HGPS cell (cell line): ENCODE measurements around a stretch of chr3.

- RRBS: no CpG with 5 or more reads among the region's 6 CpGs
Observed at GRCh38 chr3:186988705-186989362, 58.5 kb downstream of the ST6GAL1 start.

DNA sequence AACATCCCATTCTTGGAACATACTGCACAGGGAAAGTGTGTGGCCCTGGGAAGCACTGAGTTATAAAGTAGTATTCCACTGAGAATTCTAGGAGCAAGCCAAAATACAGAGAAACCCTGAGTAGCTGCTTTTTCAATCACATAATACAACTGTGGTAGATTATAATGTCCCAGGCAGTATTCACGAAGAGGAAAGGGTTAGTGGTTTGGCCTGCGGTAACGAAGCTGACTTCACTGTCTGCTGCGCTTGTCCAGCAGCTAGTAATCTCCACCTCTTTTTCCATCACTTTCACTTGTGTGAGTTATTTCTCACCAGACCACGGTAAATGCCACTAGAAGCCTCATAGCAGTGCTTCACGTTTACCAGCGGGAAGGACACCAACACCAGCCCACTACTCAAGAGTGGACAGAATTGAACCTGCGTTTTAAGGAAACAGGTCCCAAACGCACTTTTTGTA is 34.3 kb downstream of the RPL39L start:
- RRBS: no CpG with 5 or more reads among the region's 9 CpGs

- RRBS: no CpG with 5 or more reads among the region's 6 CpGs
Observed at GRCh38 chr3:187369593-187370216, 1.5 kb downstream of the RTP4 start.

DNA sequence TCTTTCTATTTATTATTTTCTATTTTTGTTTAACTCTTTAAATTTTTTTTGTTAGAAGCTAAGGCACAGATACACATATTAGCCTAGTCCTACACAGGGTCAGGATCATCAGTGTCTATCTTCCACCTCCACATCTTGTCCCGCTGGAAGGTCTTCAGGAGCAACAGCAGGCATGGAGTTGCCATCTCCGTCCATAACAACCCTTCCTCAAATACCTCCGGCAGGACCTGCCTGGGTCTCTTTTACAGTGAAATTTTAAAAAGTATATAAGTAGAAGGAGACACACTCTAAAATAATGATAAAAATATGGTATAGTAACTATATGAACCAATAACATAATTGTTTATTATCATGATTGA is 132.5 kb downstream of the SST start:
- RRBS: no CpG with 5 or more reads among the region's 3 CpGs

DNA sequence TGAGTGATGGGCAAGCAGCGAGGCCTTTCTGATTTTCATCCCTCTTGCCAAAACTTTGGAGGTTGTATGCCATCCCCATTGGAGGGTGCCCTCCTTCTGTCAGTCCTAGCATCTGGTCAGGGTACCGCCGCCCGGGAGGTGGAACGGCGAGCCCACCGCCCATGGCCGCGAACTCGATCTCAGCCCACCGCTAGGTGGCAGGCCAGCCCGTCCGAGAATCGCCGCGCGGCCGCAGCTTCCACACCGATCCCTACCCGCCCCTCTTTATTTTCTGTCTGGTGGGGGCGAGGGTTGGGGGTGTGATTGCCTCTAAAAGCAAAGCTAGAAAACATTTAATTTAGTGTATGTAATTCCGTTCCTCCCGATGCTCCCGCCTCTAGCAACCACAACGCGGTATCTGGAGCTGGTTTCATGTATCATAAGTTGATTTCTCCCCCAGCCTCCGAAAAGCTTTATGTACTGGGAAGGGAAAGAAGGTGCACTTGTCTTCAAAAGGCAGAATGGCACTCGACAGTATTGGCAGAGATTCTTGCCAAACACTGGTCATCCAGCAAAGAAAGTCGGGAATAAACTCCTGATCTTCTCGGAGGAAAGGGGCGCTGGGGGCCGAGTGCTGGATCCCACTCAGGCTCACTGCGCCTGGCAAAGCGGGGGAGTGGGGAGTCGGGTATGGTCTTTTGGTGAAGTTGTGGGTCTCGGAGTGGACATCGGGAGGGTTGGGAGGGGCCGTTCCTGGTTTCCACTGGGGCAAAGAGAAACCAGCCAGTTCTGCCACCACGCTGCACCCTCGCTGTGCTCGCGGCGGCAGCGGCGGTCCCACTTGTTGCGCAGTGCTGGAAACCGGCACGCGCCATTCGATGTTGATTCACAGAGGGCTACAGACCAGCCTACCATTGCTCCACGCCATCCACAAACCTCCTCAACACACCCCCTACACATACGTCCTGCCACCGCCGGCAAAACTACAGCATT is 4.1 kb downstream of the BCL6 start:
- RRBS: 2% methylated on average over 3 of the region's 54 CpGs

GRCh38 chr3:187889585-187890126 is 144.4 kb upstream of the BCL6 start:
- RRBS: no CpG with 5 or more reads among the region's 4 CpGs

DNA sequence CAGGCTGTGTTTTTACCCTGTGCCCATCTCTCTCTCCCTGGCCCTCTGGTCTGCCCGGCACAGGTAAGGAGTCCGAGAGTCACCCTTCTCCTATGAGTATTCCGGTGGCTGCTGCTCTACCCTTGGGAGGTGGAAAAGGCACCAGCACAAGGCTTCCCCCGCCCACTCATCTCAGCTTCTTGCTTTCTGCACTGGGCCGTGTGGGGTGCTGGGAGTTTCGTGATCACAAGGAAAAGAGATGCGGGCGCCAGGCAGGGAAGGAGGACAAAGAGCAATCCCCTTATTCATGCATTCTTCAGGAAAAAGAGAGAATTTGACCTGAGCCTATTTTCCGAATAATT is 102.3 kb upstream of the LPP start:
- RRBS: 66% methylated on average over 2 of the region's 9 CpGs

GRCh38 chr3:188061228-188061590 is 92.7 kb upstream of the LPP start:
- RRBS: no CpG with 5 or more reads among the region's 2 CpGs

DNA sequence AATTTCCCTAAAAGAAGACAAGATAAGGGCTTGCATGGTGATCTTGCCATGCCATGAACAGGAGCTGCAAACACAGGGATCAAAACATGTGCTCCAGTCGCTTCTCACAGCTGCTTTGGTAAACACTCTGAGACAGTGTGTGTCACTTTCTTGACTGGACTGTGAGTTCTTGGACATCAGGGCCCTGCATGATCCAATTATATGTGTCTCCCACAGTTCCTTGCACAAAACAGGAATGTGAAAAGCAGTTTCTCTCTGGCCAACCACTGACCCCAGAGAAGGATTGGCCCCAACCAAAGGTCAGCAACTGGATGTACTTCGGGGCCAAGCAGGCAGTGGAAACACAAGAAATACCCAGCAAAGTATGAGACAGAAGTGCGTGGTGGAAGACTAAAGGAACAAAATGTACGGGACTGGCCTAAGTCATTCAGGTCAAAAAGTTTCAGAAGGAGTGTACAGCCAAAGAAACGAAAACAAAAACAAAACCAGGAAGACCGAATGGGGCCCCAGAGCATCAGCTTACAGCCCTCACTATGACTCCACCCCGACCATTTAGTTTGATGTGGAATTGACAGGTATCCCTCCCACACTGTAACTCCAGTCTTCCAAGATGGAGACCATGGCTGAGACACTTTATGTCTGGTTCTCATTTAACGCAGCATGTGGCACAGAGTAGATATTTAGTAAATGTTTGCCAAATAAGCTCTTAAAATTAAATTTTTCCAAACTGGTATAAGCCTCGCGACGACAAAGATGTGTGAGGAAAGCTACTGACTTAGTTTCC is 76.7 kb upstream of the LPP start:
- RRBS: no CpG with 5 or more reads among the region's 11 CpGs

DNA sequence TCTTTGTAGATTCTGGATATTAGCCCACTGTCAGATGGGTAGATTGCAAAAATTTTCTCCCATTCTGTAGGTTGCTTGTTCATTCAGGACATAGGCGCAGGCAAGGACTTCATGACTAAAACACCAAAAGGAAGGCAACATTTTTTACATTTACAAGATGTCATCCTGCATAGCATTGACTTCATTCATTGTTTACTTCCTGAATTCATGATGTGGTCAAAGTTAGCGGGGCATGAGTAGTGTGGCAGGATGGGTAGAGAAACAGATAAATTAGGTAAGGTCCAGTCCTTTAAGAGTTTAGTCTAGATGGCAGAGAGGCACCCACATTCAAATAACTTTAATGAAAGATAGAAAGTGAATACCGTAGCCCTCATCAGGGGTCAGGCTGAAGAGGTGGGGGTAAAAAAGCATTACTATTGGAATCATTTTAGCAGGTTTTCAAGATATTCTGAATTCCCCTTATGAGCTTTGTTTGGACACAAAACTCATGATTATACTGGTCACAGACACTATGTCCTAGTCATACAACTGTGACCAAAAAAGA is 44.9 kb upstream of the LPP start:
- RRBS: no CpG with 5 or more reads among the region's 3 CpGs

DNA sequence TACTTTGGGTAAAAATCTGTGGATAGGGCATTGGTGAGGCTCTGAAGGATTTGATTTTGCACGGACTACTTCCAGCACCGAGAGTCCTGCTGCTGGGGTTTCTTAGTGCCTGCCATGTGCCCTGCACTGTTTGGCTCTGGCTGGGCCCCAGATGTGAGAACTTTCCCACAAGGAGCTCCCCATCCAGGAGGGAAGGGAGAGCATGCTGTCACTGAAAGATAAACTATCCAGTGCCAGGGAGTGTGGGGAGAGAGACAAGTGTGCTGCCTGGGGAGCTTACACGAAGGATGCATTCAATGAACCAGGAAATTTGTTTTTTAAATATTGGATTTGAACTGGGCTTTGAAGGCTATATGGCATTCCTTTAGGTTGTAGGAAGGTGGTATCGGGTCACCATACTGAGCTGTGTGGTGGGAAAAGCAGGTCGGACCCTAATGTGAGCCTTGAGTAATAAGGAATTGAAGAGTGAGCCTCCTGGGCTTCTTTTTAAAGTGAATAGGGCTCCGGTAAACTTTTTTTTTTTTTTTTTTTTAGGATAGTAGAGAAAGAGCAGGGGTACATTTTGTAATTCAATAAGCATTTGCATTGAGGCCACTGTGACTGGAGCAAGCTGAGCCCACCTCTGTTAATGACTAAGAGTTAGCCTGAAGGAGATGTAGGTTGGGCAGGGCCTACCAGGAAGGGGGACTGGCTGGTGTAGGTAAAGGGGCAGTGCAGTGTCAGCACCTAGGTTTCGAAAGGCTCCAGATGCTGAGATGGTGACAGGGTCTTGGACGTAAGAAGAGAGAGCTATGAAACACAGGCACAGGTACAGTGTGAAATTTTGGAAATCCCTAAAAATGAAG is 30.4 kb downstream of the LPP start:
- RRBS: no CpG with 5 or more reads among the region's 8 CpGs

DNA sequence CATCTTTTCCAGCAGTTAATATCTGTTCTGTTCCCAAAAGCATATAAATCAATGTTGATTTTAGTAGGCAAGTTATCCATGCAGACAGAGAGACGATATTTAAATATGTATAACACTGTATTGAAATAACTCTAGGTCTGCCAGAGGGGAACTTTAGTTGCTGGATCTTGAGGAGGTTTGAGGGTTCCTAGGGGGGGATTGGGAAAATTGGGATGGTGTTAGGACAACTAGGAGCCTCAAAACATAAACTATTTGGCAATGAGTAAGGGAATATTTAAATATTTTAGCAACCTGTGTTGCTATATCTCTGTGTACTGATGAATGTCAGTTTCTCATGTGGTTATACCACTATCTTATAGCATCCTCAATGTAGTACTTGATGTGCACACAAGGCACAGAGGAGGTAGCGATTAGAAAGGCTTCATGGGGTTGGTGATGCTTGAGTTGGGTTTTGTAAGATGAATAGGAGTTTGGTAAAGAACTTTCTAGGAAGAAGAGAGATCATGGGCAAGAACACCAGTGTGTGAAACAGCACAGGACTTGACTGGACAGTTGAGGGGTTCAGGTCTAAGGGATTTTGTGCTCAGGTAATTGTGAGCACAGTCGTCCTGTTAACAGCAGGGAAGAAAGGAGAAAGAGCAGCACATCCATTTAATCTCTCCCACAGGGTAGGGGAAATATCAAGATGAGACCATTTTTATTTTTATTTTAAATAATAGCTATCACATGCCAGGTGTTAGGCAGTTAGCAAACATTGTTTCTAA is 38.0 kb downstream of the LPP start:
- RRBS: no CpG with 5 or more reads among the region's 3 CpGs

GRCh38 chr3:188228194-188228604 is 74.2 kb downstream of the LPP start:
- RRBS: no CpG with 5 or more reads among the region's 5 CpGs

- RRBS: no CpG with 5 or more reads among the region's 8 CpGs
Observed at GRCh38 chr3:188240949-188241570, 87.1 kb downstream of the LPP start.

GRCh38 chr3:188242091-188242928 is 88.4 kb downstream of the LPP start:
- RRBS: no CpG with 5 or more reads among the region's 3 CpGs

GRCh38 chr3:188261871-188262349 is 108.0 kb downstream of the LPP start:
- RRBS: no CpG with 5 or more reads among the region's 7 CpGs

- RRBS: no CpG with 5 or more reads among the region's 9 CpGs
Observed at GRCh38 chr3:188264037-188265240, 110.5 kb downstream of the LPP start.

GRCh38 chr3:188265969-188266643 is 112.1 kb downstream of the LPP start:
- RRBS: no CpG with 5 or more reads among the region's 11 CpGs

- RRBS: no CpG with 5 or more reads among the region's 7 CpGs
Observed at GRCh38 chr3:188267768-188268314, 113.9 kb downstream of the LPP start.

- RRBS: no CpG with 5 or more reads among the region's 8 CpGs
Observed at GRCh38 chr3:188288145-188288569, 134.2 kb downstream of the LPP start.